ENCODE measurements around the gene PDIK1L.

DNA sequence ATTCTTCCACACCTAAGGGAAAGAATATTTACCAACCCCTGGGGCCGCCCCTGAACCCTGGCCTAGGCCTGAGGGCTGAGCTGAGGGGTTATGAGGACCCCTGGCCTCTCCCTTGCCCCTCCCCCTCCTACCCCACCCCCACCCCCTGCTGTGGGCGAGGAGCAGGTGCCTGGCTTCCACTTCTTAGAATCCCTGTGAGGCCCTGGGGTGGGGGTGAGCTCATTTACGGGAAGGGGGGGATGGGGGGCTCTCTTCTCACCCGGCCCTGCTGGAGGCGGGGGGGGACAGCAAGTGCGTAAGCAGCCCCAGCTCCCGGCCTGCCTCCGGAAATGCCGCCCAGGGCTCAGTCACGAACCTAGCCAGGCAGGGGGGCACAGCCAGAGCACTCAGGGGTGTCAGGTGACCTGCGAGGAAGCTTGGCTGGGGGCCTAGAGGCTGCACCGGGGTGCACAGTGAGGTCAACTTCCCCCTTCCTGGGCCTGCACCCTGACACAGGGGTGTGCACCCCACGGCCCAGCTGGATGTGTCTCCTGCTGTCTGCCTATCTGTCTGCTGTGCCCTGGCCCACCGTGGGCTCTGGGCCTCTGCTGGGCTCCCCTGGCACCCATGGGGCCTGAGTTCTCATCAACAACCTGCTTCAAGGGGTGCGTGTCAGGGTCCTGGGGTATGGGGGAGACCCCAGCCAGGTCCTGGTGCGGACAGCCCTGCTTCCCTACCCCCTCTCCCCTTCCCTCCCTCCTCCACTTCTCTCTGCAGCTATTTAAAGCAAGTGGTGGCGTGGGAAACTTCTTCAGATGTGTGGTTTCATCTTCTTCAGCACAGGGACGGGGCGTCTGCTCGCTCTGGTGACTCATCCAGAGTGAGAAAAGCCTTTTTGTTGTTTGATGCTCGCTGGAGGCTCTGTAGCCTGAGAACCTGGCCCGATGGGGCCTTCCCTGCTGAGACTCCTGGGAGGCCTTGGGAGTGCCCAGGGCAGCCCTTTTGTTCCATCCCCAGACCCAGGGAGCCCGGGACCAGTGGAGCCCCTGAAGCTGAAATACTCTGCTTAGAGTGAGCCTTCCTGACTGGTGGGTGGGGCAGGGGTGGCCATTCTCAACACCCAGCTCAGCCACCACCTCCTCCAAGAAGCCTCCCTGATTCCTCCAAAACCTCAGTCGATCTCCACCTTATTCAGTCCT is 92.5 kb upstream of the RUNX3 start:
- PRO-cap, 2 experiments = no peak in any of the 2 experiments

- PRO-cap, 2 experiments = no peak in any of the 2 experiments
These were observed 37.8 kb downstream of the SYF2 start for GRCh38 chr1:25194401-25194970.

DNA sequence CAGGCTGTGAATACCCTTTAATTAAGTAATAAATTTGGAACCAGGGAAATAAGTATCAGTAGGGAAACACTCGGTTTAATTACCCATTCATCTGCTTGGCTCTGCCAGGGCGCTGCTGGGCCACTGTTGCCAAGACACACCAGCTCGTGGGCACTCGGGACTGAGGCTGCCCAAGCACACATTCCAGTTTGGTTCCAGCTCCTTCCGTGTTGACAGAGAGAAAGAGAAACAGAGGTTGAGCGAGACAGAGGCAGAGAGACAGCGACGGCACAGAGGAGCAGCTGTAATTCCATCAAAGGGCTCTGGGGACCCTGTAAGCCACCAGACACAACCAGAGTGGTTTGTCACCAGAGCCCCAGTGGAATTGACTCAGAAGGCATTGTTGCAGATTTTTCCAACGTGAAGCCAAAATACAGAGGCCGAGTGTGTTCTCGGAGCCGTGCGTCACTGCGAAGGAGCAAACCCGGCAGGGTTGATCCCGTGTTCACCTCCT is 33.6 kb downstream of the SYF2 start:
- PRO-cap, 2 experiments = no peak in any of the 2 experiments

GRCh38 chr1:25425302-25426217 is 4.9 kb upstream of the RHCE start:
- PRO-cap, 2 experiments = no peak in any of the 2 experiments

GRCh38 chr1:25430228-25430792 is 387 bp upstream of the MACO1 start:
- PRO-cap, 2 experiments = peak in 2 of 2 experiments; most common plus-strand start chr1:25430337 (in 2)

DNA sequence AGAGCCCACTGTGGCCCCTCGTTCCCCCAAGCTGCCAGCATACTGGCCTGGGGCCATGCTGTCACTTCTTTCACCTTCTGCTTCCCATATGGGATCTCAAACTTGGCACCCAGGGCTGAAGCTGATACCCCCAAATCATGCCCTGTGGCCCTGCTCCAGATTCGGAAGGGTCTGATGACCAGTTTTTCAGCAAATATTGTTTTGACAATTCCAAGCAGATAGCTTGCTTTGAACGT is 873 bp downstream of the MACO1 start:
- PRO-cap, 2 experiments = no peak in any of the 2 experiments

- PRO-cap, 2 experiments = peak in 1 of 2 experiments; most common plus-strand start chr1:25549863 (in 1); most common minus-strand start chr1:25549719 (in 1)
These were observed 6.3 kb downstream of the LDLRAP1 start for GRCh38 chr1:25549250-25550501.

DNA sequence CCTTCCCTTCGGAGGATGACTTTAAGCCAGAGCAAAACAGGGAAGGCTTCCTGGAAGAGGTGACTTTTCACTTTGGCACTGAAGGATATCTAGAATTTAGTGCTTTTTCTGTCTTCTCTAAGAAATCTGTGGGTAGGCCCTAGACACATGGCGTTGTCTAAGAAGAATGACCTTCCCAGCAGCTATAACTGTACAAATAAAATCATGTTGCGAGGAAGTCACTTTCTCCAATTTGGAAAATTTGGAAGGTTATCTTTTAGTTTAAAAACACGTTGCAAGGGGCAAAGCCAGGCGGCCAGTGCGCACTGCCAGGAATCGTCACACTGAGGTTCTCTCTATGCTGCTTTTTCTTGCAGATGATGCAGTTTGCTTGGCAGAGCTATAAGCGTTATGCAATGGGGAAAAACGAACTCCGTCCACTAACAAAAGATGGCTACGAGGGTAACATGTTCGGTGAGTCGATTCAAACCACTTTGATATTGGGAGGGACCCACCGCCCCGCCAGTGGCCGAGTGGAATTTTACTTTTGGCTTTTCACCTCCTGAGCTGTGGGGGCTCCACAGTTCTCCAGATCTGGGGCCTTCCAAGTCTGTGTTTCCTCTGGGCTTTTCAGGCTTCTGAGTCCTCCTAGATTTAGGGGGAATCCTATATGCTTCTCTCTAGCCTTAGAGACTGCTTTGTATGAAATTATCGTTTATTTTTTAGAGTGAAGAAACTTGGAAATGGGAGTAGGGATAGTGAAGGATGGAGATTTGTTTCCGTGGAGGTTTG is 69.7 kb downstream of the MAN1C1 start:
- PRO-cap, 2 experiments = no peak in any of the 2 experiments

DNA sequence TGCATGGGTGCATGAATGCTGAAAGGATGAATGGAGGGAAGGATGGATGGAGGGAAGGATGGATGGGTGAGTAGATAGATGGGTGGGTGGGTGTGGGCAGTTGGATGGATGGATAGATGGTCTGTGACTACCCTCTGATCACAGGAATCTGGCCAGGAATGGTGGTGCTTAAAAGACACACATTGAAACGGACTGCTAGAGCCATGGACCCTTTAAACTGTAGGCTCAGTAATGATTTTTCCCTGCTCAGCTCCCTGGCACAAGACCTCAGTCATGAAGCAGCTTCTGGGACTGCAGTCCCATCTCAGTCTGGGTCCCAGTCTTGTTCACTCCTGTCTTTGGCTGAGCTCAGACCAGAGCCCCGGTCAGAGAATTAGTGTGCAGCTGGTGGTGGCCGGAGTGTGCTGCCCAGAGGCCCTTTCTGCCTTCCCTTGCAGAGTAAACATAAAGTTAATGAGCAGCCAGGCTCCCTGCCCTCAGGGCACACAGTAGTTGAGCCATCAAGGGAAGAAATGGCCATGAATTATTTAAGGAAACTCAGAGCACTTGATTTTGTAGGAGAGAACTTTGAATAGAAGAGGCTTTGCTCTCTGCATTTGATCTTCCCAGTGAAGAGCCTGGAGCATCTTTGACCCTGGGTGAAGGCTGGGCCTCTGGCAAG is 26.7 kb upstream of the SELENON start:
- PRO-cap, 2 experiments = no peak in any of the 2 experiments

- PRO-cap, 2 experiments = no peak in any of the 2 experiments
These were observed 978 bp downstream of the SELENON start for GRCh38 chr1:25800909-25801433.

DNA sequence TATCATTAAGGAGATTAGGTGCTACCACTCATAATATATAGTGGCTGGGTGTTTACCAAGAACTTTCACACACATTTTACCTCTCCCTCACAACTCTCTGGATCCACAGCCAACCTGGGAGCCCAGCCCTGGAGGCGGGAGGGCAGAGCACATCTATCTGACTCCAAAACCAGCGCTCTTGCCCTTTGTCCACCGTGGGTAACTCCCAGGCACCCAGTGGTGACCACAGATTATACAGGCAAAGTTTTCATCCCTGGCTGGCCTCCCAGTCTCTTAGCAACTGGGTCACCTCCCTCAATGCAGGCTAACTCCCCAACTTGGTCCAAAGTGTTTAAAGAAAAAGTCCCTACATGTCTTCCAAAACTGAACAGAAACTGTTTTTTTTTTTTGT is 2.4 kb downstream of the PAQR7 start:
- PRO-cap, 2 experiments = no peak in any of the 2 experiments

- PRO-cap, 2 experiments = no peak in any of the 2 experiments
These were observed 21.0 kb upstream of the STMN1 start for GRCh38 chr1:25927176-25927614.

- PRO-cap, 2 experiments = no peak in any of the 2 experiments
These were observed 14.3 kb upstream of the TRIM63 start for GRCh38 chr1:26081542-26082251.

DNA sequence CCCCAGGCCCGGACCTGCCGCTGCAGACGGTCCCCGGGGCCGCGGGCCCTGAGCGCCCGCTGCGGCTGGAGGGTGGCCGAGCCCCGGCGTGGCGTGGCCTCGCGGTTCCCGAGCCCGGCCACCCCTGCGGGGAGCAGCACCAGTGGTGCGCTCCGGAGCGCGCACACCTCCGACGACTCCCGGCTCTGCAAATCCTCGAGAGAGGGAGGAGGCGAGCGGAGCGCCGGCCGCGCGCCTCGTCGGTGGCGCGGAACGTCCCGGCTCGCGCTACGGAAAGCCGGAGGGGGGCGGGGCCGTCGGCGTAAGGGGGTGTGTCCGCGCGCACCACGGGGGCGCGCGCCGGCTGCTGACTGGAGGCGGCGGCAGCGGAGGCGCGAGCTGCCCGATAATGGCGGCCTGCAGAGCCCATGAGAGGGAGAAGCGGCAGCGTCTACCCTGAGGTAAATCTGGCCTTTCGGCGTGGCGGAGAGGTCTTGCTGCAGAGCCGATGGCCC is at the start of gene PDIK1L:
Gene PDIK1L (plus strand): TSS at position 349 of the 494 bp plus-strand sequence.
- PRO-cap, 2 experiments = peak in 2 of 2 experiments; most common plus-strand start position 353 of the sequence (in 2); most common minus-strand start position 244 of the sequence (in 2)

DNA sequence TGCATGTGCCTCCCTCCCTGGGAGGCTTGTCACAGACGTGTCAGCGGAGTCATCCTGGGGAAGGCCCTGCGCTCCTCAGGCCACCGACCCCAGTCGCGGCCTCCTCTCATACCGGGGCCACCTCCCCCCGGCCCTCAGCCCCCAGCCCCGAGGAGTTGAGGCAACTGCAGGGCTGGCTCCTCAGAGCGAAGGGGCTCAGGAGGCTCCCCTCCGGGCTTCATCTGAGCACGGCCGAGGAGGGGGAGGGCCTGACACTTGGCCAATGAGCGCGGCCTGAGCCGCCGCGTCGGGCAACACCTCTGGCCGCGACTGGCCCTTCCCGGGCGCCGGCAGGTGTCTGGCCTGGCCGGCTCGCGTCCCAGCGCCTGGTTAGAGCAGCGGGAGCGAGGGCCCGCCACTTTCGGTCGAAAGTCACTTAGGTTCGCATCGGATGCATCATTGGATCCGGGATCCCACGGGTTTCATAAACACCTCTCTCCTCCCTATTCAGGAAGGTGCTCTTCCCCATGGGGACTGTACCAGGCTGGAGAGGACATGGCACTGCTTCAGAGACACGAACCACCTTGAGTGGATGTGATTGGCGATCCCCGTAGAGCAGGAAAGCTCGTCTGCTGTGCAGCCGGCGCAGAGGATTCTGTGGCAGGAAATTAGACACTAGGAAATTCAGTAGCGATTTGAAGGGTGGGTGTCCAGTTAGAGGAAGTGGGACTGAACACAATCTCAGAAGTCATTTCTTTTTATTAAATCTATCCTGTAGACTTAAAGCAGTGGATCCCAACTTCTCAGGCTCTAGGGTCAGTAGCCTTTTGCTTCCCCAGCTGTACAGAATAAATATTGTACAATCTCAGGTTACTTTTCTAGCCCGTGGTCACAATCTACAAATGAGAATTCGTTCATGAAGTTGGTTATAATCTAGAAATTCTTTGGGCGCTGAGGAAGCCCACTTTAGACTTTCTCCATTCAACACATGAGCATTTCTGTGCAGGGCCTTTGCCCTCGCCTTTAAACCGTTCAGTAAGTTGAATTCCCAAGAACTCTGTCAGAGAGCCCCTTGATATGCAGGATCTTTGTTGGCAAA is 685 bp downstream of the PDIK1L start:
- PRO-cap, 2 experiments = peak in 2 of 2 experiments; most common plus-strand start position 343 of the sequence (in 2); most common minus-strand start position 223 of the sequence (in 1)

- PRO-cap, 2 experiments = no peak in any of the 2 experiments
These were observed 1.8 kb downstream of the FAM110D start for GRCh38 chr1:26160645-26161077.

DNA sequence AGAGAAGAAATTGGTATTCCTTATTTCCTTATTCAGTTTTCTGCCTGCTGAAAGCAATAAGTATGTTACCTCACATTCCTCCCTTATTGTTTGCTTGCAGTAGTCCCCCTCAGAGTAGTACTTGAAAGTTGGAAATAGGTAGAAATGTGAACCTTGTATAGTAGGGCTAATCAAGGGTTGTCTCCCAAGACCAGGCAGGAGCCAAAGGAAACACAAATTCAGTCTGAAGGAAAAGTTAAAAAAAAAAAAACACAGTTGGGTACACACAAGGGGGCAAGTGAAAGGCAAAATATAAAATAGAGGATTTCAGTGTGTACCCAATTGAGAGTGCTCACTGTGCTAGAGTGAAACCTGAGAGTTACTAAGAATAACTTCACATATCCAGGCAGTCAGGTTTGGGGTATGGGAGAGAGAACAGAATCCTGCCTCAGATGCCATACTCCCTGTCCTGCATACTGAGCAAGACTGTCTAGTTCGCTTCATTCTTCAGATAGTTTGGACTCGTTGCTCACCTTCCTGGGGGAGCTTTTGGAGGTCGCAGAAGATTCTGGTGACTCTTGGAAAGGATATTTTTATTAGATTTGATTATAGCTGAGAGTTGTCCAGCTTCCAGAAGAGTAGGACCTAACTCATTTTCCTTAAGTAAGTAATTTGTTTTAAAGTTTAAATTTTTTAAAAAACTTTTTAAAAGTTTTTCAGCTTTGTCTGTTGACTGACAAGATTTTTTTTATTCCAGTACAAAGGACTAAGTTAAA is 20.4 kb downstream of the CEP85 start:
- PRO-cap, 2 experiments = no peak in any of the 2 experiments

DNA sequence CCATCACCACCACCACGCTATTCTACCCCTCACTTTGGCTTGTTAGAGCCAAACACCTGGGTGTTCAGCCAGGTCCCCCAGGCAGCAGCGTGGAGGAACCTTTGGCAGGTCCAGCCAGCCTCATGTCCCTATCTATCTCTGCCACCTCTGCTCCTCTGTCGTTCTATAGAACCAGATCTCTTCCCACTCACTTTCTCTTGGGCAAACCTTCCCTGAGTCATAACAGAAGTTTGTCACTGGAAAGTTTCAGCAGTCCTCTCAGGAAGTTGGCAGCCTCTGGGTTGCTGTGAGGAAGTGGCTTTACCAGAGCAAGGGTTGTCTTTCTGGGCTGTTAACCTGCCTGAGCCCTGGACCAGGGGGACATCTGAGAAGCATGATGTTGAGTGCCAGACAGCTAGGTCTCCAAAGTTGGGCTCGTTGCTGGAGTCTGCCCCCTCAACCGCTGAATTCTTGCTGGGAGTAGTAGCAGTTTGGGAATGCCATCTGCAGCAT is 1.0 kb upstream of the SH3BGRL3 start:
- PRO-cap, 2 experiments = peak in 1 of 2 experiments; most common plus-strand start position 252 of the sequence (in 1); most common minus-strand start position 173 of the sequence (in 1)

GRCh38 chr1:26282962-26283348 is 3.1 kb downstream of the SH3BGRL3 start:
- PRO-cap, 2 experiments = no peak in any of the 2 experiments

DNA sequence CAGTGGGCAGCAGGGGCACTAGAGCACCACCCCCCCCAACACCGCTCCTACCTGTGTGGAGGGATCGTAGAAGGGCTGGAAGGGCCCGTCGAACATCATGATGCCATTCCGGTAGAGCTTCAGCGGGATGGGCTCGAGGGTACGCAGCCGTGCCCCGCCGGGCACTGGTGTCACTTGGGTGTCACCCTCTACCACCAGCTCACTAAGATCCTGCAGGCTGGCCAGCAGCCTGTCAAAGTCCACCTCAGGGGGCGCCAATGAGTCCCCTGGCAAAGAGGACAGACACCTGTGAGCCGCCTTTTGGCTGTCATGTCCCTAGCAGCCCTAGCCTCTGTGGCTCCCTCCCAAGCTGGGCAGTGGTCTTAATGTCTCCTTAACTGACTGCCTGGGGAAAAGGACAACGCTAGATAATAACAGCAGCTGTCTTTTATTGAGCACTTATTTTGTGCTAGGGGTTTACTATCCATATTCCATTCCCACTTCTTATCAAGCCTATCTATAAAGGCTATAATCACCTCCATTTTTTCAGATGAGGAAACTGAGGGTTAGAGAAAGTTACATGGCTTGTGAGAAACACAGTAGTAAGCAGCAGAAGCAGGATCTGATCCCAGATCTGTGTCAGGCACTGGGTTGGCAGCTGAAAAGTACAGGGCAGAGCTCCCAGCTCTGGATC is 6.0 kb downstream of the SH3BGRL3 start:
- PRO-cap, 2 experiments = no peak in any of the 2 experiments

Measured in Colon Carcinoma Metastatic in the Brain (tissue), 2 donors.